GM12892 (cell line): ENCODE measurements around a stretch of chr7.

DNA sequence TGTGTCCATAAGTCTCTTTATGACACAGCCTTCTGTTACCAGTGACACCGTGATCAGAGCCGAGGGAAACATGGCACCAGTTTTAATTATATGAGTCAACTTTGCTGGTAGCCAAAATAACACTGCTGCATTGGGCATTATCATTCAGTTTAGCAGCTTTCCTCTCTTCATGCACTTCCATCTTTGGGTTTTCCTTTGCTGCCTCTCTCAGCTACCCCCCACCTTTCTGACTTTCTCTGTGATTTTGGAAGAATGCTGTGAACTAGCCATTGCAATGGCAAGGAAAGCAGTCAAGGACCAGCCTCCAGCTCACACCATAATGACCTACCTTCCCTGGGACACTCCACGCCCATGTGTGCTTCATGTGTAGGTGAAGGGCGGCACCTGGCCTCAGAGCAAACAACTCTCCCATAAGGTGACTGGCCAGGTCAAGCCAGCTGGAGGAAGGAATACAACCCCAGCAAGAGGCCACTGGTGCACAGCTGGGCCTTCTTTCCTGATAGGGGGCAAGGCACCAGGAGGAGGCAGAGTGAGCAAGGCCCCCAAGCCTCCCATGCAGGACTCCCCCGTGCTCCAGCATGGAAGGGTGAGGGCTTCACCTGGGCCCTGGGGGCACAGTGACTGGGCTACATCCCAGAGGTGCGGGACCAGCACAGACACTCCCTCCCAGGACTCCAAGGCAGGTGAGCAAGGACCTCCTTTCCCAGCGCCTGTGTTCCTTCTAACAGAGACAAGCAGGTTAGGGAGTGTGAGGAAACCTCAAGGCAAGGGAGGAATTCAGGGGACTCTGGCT, 2.0 kb downstream of the PTPRN2 start:
- RRBS = no CpG with 5 or more reads among the region's 7 CpGs

GRCh38 chr7:158796548-158797188, 32.6 kb downstream of the ESYT2 start:
- RRBS = 98% methylated on average over 6 of the region's 32 CpGs

DNA sequence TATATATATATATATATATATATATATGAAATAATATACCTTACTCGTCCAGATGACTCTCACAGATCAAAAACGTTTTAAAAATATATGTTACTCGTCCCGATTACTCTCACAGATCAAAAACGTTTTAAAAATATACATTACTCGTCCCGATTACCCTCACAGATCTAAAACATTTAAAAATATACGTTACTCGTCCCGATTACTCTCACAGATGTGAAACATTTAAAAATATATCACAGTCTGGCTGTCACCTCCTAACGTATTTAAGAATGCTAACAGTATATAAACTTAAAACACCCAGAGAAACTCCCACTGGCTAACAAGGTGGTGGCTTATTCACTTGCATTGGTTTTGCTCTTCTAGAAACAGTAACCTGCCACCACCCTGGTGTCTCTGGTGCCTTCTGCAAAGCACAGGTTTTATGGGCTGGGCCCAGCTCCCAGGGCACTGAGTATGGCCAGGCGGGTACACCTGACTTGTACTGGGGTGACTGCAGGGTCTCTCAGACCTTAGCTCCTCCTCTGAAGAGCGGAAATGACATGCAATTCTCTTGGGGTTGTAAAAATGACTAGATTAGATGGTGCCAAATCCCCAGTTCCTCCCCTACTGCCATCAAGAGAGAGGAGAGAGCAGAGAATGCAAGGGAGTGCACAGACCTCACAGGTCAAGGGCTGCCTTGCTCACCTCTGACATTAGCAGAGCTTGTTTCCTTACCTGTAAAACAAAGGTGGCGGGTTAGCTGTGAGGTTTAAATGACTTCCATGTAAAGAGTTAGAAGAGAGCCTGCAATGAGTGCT, 14.8 kb downstream of the ESYT2 start:
- RRBS = no CpG with 5 or more reads among the region's 14 CpGs

- RRBS = no CpG with 5 or more reads among the region's 2 CpGs
Measured at GRCh38 chr7:158816972-158817326, 12.4 kb downstream of the ESYT2 start.

DNA sequence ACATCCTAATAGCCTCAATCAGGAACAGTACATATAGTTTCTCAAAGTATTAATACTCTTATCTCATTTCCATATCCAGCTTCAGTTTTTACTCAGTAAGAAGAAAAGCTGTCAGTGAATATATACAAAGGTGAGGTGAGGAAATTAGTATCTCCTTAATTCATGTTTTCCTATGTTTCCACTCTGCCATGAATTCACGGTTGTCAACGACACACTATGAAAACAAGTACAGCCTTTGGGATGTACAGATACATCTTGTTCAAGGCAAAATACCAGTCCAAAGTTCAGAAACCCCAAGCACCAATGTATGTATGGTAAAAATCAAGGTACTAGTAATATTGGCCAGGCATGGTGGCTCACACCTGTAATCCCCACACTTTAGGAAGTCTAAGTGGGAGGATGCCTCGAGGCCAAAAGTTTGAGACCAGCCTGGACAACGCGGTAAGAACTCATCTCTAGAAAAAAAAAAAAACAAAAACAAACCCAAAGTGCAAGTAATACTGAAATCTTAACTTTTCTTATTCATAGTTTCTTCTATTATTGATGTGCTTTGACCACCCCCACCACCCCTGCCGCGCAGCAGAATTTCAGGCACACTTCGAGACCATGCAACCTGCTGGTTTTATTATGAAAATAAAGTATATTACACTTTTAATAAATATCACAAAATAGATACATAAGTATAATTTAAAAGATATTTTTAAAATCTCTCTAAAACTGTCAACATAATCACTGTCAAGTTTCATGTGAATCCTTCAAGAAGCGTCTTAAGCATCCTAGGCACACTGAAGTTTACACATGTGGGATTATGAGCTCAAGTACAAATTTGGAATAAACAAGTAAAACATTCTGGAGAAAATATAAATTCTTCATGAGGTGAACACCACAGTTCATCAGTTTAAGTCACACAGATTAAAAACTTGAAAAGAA, 3.5 kb downstream of the ESYT2 start:
- RRBS = no CpG with 5 or more reads among the region's 9 CpGs

- RRBS = no CpG with 5 or more reads among the region's 4 CpGs
Measured at GRCh38 chr7:158850119-158850532, 6.2 kb upstream of the DYNC2I1 start.

DNA sequence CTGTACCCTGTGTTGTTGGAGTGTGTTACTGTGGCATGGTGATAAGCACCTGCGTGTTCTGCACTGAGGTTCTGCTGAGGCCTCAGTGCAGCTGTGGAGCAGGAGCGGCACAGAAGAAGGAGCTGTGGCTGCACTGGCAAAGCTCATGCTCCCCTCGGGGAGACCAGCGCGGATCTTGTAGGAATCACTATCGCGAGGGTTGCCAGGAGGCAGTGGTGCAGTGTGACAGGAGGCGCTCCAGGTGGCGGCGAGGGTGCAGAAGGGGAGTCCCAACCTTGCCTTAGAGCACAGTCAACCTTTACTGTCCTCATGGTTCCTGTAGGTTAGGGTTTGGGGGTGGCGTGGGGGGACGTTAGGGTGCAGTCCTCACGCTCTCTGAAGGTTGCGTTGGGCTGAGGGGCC, 11.0 kb downstream of the DYNC2I1 start:
- RRBS = no CpG with 5 or more reads among the region's 14 CpGs

DNA sequence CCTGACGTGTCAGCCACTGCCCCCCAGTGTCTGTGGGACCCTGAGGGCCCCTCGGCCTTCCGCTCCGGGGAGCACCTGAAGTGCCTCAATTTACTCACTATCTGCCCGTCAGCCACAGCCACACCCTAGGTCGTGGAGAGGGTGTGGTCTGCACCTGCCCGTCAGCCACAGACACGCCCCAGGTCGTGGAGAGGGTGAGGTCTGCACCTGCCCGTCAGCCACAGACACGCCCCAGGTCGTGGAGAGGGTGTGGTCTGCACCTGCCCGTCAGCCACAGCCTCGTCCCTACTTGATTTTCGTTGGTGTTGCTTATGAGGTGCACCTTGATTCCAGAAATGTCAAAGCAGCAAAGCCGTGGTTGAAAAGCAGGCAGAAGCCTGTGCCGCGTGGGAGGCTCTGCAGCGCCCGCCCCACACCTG, 101.6 kb downstream of the DYNC2I1 start:
- RRBS = no CpG with 5 or more reads among the region's 20 CpGs